ENCODE measurements around a stretch of chr6.

- PRO-cap, result no peak
These were observed 51.3 kb upstream of the REV3L start for GRCh38 chr6:111534228-111534821.

DNA sequence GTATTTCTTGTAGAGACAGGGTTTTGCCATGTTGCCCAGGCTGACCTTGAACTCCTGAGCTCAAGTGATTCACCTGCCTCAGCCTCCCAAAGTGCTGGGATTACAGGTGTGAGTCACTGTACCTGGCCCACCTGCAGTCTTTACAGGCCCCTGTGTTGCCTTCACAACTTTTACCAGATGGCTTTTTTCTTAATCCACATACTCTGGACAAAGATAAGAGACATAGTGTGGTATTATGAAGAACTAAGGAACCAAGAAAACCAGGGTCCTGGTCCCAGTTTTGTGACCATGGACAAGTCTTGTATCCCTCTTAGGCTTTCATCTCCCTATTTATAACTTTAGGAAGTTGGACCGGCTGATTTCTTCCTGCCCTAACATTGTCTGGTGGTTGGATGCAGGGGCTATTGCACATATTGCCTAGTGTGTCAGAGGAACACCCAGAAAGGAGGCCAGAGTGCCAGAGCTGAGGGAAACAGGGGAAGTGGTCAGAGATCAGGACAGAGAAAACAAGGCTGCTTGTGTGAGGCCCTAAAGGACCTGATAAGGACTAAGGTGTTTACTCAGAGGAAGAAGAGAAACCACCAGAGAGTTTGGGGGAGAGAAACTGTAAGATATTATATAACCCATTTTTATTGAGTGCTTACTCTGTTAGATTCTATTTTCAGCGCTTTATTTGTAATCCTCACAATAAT, 53.7 kb upstream of the REV3L start:
- PRO-cap, result no peak

GRCh38 chr6:111544126-111544510, 61.1 kb upstream of the REV3L start:
- PRO-cap, result no peak

DNA sequence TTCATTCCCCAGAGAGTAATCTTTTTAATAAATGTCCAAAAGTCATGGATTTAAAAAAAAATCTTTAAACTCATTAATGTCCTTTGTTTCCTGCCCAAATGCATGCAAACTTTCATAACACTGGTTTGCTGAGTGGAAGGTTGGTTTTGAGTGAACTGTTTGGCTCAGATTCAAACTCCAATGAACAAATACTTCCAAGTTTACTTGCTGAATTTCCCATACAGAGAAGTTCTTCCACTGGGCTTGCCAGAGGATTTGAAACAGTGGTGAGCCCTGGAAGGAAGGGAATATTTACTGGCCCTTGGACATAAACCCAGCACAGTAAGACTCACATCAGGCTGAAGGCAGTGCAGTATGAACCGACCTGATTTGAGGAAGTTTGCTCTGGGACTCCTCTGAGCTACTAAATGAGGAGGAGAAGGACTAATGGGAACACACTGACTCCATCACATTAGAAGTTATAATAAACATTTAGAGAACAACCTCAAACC, 3.8 kb downstream of the TRAF3IP2 start:
- PRO-cap, result no peak

DNA sequence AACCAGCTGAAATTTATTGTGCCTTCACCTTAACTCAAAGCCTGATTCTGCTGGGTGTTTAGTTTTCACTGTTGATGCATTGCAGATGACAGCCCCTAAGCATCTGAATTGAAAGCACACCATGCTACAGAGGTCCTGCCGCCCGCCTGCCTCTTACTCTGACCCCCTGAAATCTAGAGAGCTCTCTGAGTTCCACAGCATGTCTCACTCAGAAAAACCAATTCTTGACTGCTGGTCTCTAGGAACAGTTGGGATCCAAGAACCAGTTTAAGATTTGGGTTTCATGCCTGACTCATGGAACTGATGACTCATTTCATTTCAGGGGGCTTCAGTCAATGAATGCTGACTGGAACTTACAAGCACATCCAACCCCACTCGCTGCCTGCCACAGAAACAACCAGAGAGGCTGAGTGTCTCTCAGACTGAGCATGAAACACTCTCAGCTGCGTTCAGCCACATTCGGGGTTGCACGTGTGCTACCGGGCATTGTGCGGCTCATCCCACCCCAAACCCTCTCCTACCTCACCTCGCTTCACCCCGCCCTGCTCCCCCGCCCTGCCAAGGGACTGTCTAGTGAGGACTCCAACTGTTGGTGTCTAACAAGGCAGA, 19.9 kb upstream of the TRAF3IP2 start:
- PRO-cap, result no peak

DNA sequence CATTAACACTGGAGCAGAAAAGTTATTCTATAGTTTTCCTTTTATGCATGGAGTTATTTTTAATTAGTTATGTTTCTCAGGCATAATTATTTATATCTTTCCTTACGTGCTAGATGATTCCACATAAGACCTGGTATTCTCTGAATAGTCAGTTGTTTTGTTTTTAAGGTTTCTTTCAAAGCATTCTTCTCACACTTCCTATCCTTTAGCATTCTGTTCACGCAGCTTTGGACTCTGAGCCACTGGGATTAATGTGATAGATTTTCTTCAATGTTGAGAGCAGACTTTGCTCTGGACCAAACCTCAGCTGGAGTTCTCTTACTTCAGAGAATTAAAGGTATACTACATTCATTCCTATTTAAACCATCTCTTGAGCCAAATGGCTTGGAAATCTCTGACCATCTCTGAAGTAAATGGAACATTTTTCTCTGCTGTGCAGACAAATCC, 70.7 kb upstream of the TRAF3IP2 start:
- PRO-cap, result no peak

DNA sequence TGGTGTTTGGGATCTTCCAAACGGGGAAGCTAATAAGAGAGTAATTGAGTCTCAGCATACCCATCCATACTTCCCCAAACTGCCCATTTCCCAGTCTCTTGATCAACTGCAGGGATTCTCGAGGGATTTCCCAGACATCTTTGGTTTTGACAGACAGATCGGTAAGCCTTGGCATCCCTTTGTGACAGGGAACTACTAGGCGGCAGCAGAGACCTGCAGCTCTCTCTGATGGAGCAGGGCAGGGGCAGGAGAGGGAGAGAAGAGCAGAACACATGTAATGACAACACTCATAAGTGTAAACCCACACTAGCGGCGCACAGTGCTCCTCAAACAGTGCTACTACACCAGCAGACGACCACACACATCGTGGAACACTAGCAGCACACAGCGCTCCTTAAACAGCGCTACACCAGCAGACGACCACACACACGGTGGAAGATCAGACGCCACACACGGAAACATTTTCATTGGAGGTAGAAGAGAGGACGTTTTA, 94.4 kb upstream of the TRAF3IP2 start:
- PRO-cap, result no peak

- PRO-cap, result no peak
These were observed 115.9 kb downstream of the FYN start for GRCh38 chr6:111757274-111757888.

- PRO-cap, result no peak
These were observed 105.5 kb downstream of the FYN start for GRCh38 chr6:111767618-111768295.

DNA sequence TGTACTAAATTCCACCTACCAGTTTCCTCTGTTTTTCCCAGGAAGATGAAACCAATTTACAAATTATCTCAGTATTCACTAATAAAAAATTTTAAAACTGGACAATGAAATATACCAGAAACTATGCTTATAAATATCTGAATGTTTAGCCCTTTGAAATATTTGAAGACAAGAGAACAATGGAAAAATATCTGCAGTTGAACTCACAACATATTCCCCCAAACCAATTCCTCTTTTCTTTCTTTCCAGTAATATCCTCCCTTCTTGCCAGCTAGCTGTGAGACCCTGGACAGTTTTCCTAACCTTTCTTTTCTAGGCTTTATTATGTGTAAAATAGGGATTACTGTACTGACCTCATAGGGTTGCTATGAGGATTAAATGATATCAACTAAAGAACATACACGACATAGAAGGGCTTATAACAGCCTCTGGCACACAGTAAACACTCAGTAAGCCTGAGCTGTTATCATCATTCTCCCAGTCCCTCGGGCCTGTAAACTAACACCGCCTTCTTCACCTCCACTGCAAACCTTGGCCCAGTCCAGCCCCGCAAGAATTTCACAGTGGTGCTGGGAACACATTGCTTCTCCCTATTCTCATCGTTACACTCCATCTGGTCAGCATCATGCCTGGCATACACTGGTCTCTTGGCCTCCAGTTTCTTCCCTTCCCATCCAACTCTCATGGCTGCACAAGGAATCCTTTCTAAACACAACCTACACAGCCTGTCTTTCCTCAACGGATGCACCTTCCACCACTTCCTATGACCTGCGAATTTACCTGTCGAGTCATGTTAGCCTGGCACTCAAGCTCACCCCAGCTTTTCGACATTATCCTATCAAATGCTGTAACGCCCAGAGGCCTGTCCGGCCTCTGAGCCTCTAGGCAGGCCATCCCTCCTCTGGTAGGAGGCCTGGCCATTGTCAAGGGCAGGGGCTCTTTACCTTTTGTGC, 92.2 kb downstream of the FYN start:
- PRO-cap, result no peak

- PRO-cap, result no peak
These were observed 68.7 kb downstream of the FYN start for GRCh38 chr6:111804495-111805084.

DNA sequence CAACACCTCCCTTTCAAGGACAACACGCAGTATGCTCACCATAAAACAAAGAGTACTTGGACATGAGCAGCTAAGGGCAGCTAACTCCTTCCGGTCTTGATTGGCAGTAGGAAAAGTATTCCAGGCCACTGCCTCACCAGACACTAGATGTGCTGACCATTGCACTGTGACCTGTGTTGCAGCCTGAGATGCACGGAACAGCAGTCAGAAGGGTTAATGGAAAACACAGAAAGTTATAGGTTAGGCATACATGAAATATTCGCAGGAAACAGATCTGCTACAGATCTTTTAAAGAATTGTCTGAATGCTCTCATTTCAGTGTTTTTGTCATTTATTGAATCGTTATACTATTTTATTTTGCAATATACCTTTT, 19.0 kb downstream of the FYN start:
- PRO-cap, result no peak

GRCh38 chr6:111874146-111874785, 1.0 kb upstream of the FYN start:
- PRO-cap, result no peak

GRCh38 chr6:111908732-111909655, 35.7 kb upstream of the FYN start:
- PRO-cap, result no peak

- PRO-cap, result no peak
These were observed 77.5 kb upstream of the FYN start for GRCh38 chr6:111950737-111951237.

DNA sequence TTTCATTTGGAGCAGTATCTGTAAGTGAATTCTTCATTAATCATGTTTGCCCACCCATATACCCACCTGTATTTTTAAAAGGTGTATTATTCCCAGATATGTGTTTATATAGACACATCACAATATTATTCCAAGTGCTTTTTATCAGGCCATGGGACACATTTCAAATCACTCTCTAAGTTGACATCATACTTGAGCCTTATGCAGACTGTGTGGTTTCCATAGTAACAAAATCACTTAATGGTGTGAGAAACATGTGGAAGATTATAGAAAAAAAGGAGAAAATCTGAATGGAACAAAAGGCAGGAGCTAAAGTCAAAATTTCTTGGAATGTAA, 80.0 kb upstream of the CCN6 start:
- PRO-cap, result no peak

- PRO-cap, result no peak
These were observed 56.9 kb upstream of the CCN6 start for GRCh38 chr6:111996944-111997532.

- PRO-cap, result no peak
These were observed 22.9 kb upstream of the CCN6 start for GRCh38 chr6:112030940-112031533.

- PRO-cap, result no peak
These were observed 778 bp downstream of the TUBE1 start for GRCh38 chr6:112086435-112086972.

DNA sequence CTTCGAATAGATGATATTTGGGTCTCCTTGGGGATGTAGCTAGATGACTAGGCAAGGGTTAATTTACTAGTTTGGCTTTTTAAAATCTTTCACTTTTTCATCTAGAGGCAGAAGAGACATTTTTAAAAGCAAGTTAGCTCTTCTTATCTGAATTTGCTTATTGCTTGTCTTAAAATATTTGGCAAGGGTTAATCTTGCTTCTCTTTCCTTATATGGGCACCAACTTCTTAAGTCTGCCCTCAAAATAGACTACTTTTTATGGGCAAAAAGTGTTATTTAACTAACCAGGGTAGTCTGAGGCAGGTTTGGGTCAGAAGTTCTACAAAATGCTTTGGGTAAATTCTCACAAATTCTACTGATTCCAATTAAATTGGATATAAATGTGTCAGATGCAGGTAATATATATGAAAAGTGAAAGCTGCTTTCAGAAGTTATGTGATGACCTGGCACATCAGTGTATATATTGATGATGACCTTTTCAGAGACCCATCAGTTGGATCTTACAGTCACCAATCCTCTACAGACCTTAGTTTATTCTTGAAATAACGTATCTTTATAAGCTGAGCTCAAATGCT, 44.1 kb downstream of the FAM229B start:
- PRO-cap, result no peak